RPMI7951 (cell line): Measurements from ENCODE around the genes PI4KB and RFX5.

GRCh38 chr1:150473096-150474066 lies 13.8 kb upstream of the TARS2 start:
- RAMPAGE, long total RNA: no peak

- RAMPAGE, long total RNA: no peak
These were observed 540 bp downstream of the TARS2 start for GRCh38 chr1:150487774-150488143.

DNA sequence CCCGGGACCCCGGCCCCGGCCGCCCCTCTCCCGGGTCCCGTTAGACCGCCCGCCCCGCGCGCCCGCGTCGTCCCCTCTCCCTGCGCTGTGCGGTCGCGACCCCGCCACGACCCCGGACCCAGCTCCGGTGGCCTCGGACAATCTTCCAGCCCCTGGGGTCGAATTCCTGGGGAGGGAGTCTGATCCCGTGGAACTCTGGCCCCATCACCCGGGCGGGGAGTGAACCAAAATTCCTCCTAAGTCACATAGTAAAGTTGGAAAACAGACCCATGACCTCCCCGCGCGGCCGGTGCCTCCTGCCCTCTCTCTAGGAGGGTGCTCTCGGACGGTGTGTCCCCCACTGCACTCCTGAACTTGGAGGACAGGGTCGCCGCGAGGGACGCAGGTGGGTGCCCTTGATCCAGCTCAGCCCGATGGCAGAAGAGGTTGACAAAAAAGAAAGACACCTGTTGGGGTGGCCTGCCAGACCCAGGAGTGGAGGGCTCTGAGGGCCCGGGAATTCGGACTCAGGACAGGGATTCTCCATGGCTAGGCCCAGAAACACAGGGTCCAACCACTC lies 382 bp downstream of the ADAMTSL4 start:
- RAMPAGE, long total RNA: no peak

DNA sequence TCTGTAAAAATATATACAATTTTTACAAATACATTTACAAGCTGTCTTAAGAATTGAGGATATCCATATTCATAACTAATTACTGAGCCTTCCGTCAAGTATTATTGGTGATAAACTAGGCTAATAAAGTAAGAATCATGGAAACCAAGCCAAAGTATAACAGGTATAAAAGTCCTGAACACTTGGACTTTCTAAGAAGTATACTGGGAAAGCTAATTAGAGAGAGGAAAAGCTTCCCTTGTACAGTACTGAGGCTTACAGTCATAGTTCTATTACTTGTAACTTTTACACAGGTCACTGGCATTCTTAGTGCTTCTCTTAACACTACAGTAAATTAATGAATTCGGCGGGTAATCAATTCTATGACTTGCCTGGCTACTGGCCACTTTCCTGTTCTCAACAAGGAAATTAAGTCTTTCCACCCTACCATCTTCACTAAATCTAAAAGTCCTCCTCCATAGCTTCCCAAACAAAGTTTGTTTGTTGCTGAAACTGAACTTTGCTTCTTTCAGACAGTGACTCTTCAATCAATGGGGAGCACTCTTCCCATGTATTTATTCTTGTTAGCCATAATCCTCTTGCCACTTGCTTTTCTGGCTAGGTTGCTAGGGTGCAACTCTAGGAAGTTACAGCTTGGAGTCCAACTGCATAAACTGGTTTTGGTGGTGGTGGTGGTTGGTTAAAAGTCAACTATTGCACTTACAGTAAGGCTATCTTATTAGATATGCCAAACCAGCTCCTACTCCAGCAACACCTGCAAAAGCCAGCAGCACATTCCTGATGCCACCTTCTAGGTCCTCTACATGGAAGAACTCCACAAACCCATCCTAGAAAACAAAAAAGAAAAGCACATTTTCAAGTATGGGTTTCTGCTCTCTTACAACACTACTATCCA lies 2.5 kb downstream of the MCL1 start:
- RAMPAGE, long total RNA: no peak

GRCh38 chr1:150579724-150580210 lies 357 bp upstream of the MCL1 start:
- RAMPAGE, long total RNA: no peak

DNA sequence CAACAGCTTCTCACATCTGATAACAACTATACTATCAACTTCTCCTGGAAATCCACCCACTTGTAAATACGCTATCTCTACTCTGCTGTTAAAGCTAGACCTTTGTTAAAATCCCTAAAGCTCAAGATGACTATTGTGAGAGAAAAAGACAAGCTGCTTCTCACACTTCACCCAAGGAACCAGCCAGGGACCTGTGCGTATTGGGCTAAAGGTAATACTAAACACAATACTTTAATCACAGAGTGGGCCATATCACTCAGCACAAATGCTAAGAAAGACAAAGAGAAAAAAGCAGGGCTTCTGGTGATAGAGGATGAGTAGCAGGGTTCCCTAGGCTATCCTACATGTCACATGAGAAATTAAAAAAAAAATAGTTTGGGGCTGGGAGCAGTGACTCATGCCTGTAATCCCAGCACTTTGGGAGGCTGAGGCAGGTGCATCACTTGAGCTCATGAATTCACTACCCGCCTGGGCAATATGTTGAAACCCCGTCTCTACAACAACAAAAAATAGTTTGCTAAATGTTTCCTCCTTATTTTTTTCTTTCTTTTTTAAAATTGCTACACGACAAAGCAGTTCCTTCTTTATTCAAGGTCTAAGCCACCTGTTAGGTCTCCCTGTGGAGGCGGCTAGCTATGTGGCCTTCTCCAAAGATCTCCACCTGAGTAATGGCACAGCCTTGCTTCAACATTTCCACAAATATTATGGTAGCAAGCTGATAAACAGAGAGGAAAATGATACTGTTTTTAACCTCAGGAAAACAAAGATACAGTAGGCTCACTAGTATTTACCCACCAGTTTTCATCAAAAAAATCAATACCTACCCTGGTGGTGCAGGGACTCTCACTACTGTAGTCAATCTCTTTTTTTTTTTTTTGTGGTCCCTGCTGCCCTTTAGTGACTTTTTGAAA lies 1.5 kb downstream of the ENSA start:
- RAMPAGE, long total RNA: no peak

- RAMPAGE, long total RNA: no peak
These were observed 1.6 kb downstream of the ARNT start for GRCh38 chr1:150874665-150875257.

- RAMPAGE, long total RNA: no peak
These were observed 1.5 kb downstream of the SETDB1 start for GRCh38 chr1:150927673-150927980.

DNA sequence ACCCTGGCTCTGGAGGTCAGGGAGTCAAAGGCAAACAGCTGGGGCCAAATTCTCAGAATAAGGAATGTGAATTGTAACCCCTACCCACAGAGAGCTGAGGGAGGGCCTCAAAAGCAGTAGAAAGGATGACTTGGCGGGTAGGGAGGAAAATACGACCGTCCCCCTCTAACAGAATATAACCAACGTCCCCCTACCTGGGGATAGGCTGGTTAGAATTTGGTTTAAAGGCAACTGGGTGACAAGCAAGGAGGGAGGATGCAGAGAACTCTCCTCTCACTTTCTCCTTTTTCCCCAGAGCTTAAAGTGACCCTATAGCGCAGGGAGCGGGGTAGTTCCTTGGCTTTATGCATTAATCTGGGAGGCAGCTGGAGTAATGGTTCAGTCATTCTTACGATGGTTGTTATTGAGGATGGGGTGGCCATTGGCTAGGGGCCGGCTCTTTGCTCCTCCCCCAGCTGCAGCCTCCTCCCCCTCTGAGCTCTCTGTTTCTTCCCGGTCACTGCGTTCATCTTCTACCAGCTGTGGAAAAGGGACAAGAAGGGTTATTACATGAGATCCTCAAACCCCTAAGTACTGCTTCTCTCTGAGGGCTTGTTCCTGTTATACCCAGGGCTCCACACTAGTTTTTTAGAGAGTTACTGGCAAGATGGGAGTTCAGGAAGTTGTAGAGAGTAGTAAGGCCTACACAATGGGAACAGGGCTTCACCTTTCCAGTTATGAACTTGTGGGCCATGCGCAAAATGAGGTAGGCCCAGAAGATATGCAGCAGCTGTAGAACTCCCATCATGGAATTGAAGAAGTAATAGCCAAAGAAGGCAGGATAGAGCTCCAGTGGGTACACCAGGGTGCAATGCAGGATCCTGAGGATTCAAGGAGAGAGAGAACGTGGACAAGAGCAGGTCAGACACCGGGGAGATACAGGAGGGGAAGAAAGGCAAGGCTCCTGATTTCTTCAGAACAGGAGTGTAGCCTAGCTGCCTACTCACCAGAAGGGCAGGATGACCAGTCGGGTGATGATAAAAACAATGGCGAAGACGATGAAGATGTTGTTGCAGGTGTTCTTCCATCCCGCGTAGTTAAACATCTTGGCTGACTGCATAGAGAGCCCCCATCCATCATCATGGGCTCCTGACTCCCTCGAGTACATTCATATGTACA lies 8.5 kb downstream of the CERS2 start:
- RAMPAGE, long total RNA: no peak

- RAMPAGE, long total RNA: no peak
These were observed 1.3 kb downstream of the CERS2 start for GRCh38 chr1:150973457-150973664.

- RAMPAGE, long total RNA: no peak
These were observed 5.1 kb downstream of the C1orf56 start for GRCh38 chr1:151052334-151053273.

GRCh38 chr1:151054798-151055935 lies 4.3 kb downstream of the CDC42SE1 start:
- RAMPAGE, long total RNA: no peak

DNA sequence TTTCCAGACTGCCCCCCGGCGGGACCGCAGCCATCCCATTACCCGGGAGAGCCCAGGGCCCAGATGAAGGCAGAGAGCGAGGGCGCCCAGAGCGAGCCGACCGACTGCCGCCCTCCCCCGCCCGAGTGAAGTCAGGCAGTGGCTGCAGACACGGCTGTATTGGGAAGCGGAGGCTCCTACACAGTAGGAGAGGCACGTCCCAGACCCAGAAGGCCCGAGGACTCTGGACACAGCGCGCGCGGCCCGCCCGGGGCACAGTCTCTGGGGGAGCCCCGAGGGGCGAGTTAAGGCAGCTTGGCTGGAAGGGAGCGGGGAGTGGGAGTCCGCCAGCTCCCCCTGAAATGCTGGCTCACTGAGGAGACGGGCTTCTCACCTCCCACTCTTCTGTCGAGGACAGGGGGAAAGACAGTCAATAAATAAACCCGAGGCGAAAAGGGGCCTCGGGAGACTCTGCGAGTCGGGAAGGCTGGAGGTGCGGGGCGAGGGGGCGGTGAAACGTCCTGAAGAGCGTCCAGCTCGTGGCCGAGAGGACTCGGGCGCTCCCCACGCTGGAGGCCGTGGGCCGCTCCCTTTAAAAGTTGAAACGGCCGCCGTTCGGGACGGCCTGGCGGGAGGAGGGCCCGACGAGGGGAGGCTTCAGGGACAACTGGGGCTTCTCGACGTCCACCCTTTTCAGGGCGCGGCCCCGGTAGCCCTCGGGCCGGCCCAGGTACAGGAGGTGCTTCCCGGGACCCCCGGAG lies 14.3 kb downstream of the SEMA6C start:
- RAMPAGE, long total RNA: no peak

DNA sequence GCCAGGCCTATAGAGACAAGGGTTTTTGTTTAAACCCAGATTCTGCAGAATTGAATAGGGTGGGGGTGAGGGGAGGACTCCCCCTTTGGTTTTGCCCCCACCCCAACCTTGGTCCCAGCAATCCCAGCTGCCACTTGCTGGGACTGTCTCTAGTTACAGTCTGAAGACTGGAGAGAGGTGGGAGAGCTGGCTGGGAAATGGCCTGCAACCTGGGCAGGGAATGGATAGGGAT lies 1.5 kb downstream of the ZNF687 start:
- RAMPAGE, long total RNA: no peak

GRCh38 chr1:151326498-151327503 lies at the start of gene PI4KB:
Gene PI4KB, minus strand, starts transcription at chr1:151327416.
- RAMPAGE, long total RNA: no peak

DNA sequence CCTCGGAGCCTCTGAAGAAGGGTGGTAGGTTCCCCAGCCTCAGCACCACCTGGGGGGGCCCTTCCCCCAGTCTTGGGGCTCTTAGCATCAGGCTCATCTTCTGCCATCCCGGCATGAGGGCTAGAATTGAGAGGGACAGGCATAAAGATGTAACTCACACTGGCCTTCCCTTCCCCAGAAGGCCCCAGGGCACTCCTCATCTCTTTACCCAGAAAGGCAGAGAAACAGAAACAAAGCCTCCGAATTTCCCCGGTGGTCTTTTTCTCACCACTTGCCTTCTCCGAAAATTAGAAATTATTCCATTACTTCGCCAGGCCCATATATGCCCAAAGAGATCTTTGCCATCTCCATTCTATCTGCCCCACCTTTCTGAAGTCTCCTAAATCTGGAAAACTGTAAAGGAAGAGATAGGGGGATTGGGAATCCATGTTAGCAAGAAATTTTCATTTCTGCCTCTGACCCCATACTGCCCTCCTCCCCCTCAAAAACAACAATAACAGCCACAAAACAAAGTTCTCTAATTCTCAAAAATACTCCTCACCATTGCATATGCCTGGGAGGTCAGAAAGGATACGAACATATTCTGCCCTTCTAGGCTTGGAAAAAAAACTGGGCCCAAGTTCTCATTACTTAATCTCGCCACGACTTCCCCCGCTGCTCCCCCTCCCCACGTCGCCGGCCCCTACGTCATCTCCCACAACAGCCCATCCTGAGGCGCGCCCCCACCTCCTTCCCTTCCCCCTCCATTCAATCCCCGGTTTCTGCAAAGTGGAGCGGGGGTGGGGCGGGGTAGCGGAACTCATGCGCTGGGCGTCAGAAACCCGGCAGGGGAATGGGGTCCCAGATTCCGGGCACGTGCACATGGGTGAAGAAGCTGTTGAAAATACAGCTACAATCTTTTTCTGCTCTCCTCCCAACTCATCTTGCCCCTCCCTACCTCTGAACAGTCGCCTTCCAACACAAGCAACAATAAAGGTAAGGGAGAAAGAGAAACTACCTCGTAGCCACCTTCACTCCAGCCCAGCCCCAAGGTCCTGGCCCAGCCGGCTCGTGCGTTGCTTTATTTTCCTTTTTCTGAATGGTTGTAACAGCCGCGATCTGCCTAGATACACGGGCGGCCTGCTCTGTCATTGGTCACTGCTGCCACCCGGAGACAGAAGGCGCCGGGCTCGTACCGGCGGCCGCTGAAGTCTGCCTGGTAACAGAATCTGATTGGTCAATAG lies at the start of gene RFX5:
Gene RFX5, minus strand, starts transcription at position 1,039 of the 1,223 bp plus-strand sequence.
- RAMPAGE, long total RNA: no peak

- RAMPAGE, long total RNA: no peak
These were observed 9.0 kb downstream of the PSMB4 start for GRCh38 chr1:151408148-151409010.

GRCh38 chr1:151494639-151495282 lies 16.4 kb upstream of the CGN start:
- RAMPAGE, long total RNA: no peak

DNA sequence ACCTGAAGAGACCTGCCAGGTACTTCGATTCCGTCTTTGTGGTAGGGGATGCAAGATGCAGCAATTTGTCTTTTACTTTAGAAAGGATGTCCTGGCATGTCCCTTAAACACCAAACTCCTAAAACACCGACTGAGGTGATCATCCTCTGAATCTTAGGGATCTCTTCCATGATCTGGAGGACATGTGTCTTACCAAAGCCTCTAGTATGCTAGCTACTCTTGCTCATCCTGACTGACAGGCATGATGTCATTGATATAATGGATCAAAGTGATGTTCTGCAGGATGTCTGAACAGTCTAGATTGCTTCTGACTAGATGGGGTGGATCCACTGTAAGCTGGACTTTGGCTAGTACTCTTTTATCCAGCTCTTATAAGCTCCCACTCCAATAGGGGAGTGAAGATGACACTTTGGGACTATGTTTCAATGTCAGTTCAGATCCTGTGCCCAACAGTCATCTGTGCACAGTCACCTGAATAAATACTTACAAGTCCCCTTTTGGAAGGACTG lies 11.3 kb upstream of the CGN start:
- RAMPAGE, long total RNA: no peak

GRCh38 chr1:151503056-151503549 lies 8.1 kb upstream of the CGN start:
- RAMPAGE, long total RNA: no peak